ENCODE measurements around the gene MAMDC2.

- PRO-cap, result unidirectional peak, minus-strand start at chr9:68749712
These were observed 30.4 kb upstream of the PABIR1 start for GRCh38 chr9:68749317-68750099.

- PRO-cap, result no peak
These were observed 109.5 kb downstream of the PRKACG start for GRCh38 chr9:68904160-68904994.

DNA sequence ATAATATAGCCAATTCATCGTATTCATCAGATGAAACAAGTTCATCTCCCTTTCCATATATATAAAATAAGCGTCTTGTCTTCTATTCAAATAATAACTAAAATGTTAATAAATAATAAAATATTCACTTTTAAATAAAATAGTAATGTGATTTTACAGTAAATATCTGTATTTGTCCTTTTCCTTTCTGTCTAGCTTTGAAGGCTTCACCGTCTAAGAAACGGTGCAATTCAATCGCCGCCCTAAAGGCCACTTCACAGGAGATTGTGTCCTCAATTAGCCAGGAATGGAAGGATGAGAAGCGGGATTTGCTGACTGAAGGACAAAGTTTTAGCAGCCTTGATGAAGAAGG, 79.2 kb downstream of the PRKACG start:
- PRO-cap, result no peak

- PRO-cap, result bidirectional peak, plus-strand start at chr9:69122301, minus-strand start at chr9:69122179
These were observed 52.0 kb upstream of the TJP2 start for GRCh38 chr9:69122116-69122503.

DNA sequence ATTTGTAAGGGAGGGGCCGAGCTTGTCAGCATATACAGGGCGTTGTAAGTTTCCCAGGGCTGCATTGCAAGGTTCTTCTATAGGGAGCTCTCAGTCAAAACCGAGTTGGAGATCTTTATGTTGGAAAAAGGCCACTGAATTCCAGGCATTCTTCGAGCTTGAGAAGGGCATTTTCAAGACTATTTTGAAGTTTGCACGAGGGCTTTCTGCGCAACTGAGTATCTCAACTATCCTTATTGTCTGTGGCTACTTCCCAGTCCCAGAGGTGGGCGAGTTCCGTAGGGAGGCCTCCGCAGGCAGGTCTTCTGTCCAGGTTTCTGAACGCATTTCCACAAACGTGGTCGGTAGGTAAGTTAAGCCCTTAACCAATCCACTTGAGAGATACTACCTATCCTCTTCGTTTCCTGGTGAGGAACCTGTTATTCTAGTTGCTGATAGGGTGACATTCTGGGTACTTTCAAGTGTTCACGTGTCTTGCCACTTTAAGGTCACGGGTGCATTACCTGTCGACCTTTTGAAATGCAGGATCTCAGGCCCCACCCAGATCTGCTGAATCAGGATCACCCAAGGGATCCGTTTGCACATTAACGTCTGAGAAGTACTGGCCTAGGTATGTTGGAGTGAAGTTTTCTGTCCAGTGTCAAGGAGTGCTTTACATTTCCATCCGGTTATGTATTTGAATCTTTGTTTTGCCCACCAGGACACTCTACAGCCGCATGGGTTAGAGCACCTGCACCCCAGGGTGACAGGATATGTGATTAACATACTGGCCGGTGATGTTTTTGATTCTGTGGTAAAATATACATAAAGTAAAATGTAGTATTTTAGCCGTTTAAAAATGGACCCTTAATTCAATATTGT, 51.3 kb upstream of the TJP2 start:
- PRO-cap, result bidirectional peak, plus-strand start at position 545 of the sequence, minus-strand start at position 319 of the sequence

DNA sequence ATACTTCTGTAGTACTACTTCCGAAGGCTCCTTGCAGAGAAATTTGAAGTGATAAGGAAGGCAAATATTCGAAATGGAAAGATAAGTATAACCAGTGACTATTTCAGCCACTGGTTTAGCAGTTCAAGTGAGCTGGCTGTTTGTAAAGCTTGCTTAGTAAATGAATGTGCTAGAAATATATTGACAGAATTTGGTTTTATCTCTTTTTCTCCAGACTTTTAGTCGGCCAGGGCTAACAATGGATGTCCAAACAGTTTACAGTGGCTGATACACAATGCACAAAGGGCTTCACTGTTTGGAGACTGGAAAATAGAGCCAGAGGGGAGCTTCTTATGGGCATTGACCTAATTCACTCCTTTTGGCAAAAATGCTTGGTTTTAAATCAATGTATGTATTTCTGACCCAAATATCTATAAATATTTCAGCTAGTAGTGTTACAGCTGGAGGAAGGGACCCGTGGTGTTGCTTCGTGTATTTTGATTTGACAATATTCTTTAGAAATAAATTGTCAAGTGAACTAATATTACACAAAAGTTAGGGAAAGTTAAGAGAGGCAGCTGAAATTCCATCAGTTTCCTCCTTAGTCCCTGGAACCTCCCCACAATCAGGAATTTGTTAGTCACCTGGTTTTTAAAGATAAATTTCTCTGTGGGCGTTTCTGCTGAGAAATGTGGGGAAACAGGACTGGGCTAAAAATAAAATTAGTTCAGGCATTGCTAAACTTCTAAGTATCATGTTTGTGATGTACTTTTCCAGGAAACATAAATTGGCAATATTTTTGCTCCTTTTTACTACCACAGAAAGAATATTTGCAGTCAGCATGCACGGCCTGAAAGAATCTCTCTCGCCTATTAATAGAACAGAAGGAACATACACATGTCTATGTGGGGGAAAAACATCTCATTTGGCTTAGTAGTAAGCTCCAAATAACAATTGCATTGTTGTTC, 12.5 kb downstream of the TJP2 start:
- PRO-cap, result no peak

- PRO-cap, result no peak
These were observed 73.9 kb upstream of the ENTREP1 start for GRCh38 chr9:69250986-69251586.

- PRO-cap, result no peak
These were observed 18.1 kb upstream of the ENTREP1 start for GRCh38 chr9:69306950-69307264.

DNA sequence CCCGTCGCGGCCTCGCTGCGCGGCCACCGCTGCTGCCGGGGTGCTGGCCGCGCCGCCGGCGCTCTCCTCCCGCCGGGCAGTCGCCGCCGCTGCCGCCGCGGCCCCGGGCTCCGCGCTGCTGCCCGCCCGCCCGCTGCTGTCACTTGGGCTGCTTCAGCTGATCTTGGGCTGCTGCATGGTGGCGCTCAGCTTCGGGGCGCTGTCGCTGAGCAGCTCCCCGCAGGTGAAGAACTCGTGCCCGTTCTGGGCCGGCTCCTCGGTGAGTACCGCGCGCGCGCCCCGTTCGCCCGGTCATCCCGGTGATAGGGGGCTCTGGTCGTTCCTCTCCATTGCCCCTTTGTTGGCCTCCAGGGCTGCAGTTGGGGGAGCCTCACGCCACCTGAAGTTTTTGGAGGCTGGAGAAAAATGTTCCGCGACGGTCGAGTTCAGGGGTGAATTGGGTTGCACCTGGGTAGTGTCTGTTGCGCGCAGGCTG, 487 bp downstream of the ENTREP1 start:
- PRO-cap, result no peak

DNA sequence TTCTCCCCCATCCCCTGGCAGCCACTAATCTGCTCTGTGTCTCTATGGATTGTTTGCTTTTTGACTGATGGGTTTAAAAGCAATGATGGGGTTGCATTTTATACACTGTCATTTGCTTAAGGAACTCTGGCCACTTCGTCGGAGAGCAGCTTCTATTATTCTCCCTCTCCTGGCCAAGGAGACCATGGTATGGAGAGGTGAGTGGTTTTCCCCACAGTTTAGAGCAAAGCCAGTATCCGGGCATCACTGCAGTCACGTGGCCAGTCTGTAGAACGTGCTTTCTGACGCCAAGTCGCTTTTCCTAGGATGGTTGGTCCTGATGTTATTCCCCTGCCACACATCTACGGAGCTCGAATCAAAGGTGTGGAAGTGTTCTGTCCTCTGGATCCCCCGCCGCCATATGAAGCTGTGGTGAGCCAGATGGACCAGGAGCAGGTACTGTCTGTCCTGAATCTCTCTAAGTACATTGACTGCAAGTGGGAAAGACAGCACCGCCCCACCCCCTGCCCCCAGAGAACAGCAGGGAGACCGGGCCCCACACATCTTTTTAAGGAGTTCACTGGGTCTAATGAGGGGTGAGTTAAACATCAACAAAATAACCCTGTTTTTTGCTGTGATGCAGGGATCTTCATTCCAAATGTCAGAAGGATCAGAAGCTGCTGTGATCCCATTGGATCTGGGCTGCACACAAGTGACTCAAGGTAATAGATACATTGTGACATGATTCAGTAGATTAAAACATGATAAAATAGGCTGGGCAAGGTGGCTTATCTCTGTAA, 58.5 kb downstream of the ENTREP1 start:
- PRO-cap, result no peak

DNA sequence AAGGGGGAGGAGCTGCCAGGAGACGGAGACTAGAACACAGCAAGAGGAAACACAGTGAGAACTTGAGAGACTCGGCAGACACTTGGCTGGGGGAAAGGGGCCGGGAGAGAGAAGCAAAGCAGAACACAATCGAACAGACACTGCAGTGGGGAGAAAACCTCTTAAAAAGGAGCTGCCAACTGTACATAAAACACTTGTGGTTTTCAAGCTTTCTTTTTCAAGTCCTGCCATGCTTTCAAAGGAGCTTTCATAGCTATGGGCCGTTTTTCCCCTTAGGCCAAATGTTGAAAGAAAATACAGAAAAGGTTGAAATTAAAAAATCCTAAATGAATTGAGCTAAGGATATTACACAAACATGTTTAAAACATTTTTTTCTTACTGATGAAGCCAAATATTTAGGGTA, 151.1 kb downstream of the ENTREP1 start:
- PRO-cap, result no peak

DNA sequence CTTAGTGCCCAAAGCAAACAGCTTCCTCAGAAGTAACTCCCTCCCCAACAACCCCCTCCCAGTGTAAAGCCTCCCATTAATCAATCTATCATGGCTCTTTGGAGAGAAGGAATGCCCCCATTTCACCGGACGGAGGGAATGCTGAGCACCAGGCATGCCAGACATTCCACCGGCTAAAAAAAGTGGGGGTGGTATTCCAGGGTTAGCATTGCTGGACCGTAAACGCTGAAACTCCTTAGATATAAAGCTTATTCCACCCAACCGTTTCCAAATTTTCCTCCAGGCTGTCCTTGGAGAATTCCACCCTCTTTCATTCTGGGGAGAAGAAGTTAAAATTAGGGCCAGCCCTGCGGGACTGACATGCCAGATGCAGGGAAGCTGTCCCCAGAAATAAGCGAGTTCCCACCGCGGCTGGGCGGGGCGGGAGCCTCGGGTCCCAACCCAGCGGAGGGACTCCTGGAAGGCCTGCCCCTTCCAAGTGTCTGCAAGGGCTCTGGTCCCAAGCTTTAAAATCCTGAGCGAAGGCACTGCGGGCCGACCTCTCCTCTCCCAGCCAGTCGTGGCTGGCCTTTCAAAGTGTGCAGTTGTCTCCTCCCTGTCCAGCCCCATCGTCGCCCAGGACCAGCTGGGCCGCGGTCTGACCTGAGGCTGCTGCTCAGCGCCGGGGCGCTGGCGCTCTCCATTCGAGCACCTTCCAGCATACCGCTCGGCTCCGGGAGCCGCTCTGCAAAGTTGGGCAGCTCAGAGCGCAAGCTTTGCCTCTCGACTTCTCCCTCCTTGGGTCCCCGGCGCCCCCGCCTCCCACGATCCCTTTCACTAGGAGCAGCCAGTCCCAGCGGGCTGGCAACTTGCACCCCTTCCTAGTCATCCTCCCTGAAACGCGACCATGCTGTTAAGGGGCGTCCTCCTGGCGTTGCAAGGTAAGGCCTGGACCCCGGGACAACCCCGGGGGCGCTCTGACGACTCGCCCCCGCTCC, at the start of gene MAMDC2:
Gene MAMDC2, plus strand, starts transcription at position 537 of the 977 bp plus-strand sequence.
- PRO-cap, result no peak

- PRO-cap, result no peak
These were observed 41.8 kb upstream of the SMC5 start for GRCh38 chr9:70216974-70217385.

- PRO-cap, result no peak
These were observed 52.6 kb upstream of the KLF9 start for GRCh38 chr9:70466914-70467646.

DNA sequence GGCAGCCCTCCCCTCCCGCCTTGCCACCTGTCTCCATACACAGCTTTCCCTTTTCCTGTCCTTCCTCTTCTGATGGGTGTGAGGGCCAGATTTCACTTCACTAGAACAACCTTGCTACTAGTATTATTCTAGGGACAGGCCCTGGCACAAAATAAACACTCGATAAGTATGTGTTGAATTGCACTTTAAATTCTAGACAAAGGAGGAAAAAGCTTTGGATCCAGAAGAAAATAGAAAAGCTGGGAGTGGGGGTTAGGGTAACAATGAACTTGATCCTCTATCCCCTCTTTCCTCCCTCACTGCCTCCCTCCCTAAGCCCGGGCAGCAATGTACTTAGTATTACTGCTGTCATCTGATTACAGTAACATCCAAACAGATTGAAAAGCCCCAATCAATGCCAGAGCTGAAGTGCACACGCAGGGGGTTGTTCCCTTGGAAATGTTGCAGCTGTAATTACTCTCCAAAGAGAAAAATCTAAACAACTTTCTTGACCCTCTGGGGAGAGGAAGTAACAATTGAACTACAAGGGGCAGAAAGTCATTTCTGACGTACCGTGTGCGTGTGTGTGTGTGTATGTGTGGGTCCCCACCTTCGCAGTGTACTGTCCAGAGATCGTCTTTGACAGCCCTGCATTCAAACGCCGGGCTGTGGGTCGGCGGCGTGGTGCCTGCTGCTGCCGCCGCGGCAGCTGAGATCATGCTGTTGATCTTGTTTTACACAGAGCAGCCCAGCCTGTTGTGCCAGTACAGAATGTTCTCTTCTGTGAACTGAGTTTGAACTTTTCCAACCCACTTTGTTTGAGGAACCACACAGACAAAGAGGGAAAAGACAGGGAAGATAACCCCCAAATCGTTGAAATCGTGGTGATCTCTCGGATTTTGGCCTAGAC, 66.0 kb upstream of the KLF9 start:
- PRO-cap, result unidirectional peak, minus-strand start at position 71 of the sequence; bidirectional peak, plus-strand start at position 816 of the sequence, minus-strand start at position 620 of the sequence

DNA sequence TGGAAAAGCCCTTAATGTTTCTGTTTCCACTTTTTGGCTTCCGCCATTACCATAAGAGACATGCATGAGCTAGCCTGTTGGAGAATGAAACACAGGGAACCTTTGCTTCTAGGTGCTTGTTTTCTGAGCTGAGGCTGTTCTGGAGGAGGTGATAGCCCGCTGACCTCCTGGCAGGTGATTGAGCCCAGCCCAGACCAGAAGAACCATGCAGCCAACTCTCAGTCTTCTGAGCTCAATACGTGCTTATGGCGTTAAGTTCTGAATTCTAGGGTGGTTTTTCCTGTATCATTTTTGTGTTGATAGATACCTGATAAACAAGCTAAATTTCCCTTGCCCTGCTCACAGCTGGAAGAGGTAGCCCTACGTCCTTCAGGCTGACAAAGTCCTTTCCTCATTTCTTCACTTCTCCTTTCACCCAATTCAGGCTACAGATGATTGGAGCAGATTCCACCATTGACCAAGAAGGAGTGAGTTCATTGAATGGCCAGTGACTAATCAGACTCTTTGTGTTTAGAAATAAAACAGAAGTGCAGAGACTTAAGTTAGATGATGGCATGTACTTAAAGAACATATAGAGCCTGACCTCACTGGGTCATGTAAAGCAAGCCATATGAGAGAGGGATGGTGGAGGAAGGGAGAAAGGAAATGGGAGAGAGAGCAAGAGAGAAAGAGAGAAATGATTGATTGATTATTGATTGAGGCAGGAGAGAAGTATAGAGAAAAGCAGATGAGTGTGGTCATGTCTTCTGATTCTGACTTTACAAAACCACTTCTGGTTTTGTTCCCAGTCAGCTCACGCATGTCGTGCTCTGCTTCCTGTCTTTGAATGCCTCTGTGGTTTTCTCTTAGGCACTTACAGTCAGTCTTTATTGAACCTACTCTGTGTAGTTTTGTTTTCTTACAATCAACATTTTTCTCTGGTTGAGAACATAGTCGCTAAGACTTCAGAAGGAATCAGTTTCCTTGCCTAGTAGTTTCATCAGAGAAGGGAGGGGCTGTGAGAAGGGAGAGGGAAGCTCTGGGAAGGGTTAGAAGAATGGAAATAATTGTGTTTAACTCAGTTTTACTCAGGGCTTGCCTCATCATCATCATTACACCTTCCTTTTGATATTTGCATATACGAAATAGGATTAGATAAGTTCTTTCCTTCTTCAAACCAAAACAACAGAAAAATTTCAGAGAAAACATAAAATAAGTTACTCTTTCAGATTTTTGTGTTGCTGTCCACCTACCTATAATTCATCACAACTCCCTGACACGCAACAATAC, 149.1 kb upstream of the KLF9 start:
- PRO-cap, result no peak

DNA sequence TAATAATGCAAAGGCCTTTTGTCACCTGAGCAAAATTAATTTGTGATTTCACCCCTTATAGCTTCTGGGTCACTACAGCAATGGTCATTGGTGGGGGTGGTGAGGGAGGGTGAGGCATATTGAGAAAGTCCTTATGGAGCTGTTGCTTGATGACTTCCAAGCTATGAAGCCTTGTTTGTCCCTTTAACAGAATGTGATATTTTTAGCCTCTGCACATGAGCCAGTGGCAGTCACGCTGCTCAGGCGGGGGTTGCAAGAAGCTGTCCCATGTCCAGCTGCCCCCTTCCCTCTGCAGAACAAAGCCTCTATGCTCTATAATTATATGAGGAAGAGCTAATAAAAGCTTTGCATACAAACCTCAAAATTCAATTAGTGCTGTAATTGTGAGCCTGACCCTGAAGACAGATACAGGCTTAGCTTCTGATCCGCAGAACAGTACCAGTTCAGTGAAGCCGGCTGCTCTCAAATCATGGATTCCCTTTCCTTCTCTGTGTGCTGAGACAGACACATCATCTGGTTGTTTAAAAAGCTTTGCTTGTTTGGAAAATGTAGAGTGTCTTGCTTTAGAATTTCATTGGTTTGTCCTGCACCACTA, 200.7 kb upstream of the KLF9 start:
- PRO-cap, result no peak

- PRO-cap, result no peak
These were observed 137.8 kb downstream of the CEMIP2 start for GRCh38 chr9:71630431-71630995.

DNA sequence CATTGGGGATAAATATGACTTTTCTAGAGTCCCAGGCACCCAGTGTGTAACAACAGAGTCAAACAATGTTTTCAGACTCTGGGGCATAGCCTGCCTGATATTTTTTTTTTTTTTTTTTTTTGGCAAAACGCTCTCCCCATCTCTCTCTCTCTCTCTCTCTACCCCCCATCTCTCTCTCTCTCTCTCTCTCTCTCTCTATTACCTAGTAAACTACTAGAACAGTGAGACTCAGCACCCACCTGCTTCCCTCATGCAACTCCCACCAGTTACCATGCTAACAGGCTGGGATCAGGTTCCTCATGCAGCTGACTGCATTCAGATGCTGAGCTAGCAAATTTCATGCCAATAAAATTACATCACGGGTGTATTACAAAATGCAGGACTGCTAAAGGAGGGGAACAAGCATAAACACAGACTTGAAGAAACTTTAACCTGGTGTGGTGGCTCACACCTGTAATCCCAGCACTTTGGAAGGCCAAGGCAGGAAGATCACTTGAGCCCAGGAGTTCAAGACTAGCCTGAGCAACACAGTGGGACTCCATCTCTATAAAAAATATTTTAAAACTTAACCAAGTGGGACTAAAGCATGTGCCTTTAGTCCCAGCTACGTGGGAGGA, 76.0 kb downstream of the CEMIP2 start:
- PRO-cap, result no peak

DNA sequence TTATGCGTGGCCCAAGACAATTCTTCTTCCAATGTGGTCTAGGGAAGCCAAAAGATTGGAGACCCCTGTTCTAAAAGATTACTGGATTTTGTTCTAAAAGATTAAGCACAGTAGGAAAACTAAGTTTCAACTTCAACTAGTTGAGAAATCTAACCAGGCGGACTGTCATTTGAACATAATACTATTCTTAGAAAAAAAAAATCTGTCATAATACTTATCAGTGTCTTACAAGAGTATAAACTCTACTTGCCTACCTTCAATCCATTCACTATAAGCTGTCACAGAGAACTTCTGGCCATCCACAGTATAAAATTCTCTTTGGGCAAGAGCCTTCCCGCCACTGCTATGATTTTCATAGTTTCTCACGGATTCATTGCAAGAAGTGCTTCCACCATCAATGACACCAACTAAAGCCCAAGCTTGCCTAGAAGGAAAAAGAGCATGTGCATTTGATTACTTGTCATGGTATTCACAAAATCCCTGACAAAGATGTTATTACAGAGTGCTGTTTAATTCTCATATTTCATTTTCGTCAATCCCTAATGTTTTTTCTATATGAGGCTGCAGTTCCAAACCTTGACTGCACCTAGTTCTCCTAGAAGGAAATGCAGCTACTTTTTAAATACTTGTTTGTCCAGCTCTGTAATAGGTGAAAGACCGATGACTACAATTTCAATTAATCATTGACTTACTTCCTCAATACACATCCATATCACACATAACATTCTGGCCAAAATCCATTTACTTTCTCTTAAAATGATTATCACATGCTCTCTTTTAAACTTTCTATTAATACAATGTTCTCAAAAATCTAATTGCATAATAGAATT, 28.3 kb downstream of the CEMIP2 start:
- PRO-cap, result no peak